Gallbladder (tissue), 1 donor: Measurements from ENCODE around the genes ACER1 and ALKBH7.

DNA sequence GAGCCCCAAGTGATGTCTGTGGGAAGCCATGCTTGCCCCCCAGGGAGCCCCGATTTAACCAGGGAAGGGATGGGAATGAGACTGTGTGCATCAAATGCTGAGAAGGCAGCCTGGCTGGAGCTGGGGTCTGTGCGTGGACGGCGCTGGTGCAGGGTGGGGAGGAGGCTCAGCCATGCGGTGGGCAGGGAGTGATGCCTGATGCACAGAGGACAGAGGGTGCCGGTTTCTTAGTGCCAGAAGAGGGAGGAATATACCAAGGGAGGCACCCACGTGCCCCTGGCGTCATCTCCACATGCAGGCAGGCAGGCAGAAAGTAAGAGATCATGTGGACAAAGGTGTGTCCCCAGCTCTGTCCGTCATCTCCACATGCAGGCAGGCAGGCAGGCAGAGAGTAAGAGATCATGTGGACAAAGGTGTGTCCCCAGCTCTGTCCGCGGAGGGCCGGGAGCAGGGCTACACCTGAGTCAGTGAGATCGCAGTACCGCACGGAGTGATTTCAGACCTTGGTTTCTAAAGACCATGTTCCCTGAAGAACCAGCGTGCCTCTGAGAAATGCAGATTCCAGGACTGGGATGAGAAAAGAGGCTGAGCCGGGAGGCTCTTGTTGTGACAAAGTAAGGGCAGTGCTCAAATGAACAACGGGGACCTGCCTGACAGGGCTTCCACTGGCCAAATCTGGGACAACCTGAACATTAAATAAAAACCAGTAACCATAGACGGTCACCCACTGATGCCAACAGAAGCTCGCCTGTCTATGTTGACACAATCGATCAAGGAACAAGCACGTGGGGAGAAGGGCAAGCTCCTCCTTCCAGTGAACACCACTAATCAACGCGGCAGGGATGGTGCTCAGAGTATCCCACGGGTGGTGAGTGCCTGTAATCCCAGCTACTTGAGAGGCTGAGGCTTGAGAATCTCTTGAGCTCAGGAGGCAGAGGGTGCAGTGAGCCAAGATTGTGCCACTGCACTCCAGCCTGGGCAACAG lies 22.3 kb downstream of the CAPS start:
- PRO-cap = unidirectional peak, plus-strand start at position 467 of the sequence

DNA sequence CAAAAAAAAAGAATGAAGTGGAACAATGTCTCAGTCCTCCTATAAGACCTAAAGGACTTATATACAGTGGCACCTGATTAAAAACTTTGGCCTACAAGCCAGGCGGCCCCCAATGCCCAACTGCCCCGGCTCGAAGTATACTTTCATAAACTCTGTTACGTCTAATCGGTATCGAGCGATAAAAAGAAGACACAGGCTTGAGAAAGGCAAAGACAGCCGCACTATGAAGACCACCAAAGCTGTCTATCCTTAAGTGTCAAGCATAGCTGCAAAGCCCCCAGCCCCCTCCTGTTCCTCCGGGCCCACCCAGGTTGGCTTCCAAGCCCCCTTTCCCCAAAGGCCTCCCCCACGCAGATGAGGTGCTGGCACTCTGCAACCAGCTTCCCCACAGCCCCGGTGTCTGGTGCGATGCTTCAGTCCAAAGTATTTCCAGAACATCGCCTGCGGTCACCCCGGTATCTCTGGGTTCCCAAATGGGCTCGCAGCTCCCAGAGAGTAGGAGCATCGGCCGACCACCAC lies 20.4 kb upstream of the RANBP3 start:
- PRO-cap = no peak

DNA sequence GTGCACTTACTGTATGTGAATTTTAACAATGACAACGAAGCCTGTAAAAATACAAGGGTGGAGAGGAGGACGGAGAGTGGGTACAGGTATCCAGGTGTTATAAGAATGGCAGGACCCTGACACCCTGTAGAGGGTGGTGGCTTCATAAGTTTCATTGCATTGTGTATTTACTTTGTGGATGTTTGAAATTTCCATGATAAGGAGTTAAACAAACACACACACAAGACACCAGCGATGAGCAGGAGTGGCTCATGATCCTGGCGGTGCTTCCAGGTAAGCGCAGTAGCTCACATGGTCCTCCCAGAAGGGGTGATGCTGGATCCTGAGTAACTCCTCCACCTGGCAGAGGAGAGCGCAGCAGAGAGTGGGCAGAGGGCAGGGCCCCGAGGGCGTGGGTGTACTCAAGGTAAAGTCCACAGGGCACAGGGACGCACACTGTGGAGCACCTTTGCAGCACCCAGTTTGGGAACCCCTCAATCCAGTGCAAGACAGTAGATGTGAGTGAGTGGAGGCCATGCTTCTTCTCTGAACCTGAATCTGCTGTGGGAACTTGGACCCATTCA lies 54.1 kb downstream of the RFX2 start:
- PRO-cap = bidirectional peak, plus-strand start at position 303 of the sequence, minus-strand start at position 337 of the sequence

DNA sequence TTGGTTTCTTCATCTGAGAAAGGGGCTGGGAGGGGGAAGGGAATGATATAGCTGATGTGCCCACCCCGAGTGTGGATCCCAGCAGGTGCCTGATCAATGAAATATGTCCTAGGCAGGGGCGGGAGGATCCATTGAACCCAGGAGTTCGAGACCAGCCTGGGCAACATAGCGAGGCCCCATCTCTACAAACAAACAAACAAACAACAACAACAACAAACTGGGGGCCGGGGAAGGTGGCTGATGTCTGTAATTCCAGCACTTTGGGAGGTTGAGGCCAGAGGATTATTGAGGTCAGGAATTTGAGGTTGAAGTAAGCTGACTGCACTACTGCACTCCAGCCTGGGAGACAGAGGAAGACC lies 48.5 kb downstream of the RFX2 start:
- PRO-cap = no peak

DNA sequence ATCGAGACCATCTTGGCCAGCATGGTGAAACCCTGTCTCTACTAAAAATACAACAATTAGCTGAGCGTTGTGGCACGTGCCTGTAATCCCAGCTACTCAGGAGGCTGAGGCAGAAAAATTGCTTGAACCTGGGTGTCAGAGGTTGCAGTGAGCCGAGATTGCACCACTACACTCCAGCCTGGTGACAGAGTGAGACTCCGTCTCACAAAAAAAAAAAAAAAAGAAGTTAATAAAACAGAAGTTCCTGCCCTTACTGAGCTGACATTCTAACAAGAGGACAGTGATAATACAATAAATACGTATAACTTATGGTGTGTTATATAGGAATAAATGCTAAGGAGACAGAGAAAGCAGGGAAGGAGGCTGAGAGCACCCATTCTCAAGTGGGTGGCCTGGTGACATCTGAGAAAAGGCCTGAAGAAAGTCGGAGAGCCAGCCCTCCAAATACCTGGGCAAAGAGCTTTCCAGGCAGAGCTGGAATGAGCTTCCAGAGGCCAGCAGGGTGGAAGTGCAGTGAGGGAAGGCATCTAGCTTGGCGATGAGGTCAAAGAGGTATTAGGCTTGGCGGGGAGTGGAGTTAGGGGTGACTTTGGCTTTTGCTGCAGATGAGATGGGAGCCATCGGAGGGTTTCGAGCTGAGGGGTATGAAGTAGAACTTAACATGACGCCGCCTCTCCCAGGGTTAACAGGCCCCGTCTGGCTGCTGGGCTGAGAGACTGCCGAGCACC lies 5.2 kb downstream of the RFX2 start:
- PRO-cap = no peak

DNA sequence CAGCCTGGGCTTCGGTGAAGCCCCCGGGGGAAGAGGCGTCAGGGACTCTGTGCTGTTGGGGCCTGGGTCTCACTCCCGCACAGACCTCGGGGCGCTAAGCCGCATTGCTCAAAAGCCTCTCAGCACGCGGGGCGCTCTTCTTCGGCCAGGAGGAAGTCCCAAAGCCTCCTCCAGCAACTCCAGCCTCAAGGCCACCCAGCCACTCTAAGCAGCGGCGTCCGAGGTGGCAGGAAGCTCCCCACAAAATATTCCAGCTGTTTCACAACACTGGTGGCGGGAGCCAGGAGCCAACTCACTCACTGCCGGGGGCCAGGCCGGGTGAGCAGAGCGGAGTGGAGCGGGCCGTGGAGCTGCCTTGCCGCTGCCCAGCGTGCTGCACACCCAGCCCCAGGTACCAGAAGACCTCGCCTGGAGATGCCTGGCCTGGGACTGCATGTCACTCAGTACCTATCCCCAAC lies 59.5 kb downstream of the MLLT1 start:
- PRO-cap = unidirectional peak, plus-strand start at position 323 of the sequence

DNA sequence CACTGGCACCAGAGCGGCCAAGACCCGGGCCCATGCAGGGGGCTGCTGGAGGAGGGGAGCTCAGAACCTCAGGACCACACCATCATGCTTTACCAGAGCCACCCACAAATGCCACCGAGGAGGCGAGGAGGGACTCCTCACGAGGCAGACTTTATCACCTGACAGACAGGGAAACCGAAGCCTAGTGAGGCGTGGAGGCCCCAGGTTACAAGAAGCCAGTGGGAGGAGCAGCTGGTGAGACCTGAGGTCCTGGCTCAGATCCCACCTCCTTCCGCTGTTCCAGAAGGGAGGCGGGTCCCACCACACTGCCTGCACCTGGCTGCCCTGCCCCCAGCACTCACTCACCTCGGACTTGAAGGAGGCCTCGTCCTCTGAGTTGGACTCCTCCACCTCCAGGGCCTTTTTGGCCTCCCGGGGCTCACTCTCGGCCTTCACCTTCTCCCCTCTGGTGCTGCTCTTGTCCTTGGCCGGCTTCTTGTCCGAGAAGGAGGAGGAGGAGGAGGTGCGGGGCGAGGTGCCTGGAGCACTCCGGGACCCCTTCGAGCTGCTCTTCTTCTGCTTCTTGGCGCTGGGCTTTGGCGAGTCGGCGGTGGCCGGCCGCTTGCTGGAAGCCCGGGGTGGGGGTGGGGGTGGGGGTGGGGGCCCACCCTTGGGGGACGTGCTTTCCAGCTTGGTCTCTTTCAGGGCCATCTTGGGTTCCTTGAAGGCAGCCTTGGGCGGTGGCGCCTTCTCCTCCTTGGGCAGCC lies 57.8 kb downstream of the MLLT1 start:
- PRO-cap = no peak

GRCh38 chr19:6333463-6333853 lies at the start of gene ACER1:
TSS of gene ACER1 (minus strand) at chr19:6333612.
- PRO-cap = no peak

DNA sequence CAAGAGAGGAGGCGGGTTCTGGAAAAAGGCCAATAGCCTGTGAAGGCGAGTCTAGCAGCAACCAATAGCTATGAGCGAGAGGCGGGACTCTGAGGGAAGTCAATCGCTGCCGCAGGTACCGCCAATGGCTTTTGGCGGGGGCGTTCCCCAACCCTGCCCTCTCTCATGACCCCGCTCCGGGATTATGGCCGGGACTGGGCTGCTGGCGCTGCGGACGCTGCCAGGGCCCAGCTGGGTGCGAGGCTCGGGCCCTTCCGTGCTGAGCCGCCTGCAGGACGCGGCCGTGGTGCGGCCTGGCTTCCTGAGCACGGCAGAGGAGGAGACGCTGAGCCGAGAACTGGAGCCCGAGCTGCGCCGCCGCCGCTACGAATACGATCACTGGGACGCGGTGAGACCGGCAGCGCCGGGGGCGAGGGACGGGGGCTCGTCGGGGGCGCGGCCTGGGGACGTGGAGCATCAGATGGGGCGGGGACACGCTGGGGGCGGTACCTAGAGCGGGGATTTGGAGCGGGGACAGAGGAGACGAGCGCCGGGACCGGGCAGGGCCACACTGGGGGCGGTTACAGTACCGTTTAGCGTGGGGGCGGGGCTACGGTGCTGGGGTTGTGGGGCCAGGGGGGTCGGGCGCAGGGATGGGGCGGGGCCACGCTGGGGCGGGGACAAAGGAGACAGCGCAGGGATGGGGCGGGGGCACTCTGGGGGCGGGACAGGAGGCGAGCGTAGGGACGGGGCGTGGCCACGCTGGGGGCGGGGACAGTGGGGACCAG lies at the start of gene ALKBH7:
TSS of gene ALKBH7 (plus strand) at position 158 of the 767 bp plus-strand sequence.
- PRO-cap = bidirectional peak, plus-strand start at position 185 of the sequence, minus-strand start outside the sequence; bidirectional peak, plus-strand start at position 516 of the sequence, minus-strand start at position 552 of the sequence

DNA sequence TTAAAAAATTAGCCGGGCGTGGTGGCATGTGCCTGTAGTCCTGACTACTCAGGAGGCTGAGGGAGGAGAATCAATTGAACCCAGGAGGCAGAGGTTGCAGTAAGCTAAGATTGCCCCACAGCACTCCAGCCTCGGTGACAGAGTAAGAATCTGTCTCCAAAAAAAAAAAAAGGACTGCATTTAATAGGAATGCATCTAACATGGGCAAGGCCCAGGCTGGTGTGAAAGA lies 8.5 kb upstream of the PSPN start:
- PRO-cap = no peak

DNA sequence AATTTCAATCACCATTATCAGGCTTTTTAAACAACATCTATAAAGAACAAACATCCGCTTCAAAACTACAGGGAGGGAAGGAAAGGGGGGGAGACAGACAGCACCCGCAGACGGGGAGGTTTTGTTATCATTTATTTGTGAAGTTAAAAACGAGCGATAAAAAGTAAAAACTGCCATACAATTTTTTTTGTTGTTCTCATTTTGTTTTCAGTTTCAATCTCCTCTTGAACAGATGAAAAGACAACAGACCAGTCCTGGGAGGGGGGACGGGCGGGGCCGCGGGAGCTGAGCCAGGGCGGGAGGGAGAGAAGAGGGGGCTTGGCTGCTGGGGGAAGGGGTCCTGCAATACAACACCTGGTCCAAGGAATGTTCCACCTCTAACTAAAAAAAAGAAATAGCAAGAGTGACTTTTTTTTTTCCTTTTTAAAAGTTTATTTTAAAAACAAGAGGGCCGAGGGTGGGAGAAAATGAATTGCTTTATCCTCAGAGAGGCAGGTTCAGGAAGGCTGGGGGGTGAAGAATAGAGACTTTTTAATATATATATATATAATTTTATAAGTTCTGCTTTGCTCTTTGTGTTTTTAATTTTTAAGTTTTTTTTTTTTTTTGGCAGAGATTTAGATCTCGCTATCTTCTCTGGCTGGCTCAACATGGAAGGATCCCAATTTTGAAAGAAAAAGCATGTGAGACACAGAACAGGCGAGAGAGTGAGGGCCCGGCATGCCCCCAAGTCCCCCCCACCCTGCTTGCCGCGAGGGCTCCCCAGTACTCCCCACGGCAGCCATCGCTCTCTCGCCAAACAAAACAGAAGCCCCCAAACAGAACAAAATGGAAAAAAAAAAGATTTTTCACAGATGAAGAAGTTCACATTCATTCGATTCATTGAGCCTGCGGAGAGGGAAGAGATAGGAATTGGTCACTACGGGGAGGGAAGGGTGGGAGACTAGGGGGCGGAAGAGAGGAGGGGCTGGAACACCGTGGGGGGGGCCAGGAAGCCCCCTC lies 11.1 kb downstream of the KHSRP start:
- PRO-cap = no peak

DNA sequence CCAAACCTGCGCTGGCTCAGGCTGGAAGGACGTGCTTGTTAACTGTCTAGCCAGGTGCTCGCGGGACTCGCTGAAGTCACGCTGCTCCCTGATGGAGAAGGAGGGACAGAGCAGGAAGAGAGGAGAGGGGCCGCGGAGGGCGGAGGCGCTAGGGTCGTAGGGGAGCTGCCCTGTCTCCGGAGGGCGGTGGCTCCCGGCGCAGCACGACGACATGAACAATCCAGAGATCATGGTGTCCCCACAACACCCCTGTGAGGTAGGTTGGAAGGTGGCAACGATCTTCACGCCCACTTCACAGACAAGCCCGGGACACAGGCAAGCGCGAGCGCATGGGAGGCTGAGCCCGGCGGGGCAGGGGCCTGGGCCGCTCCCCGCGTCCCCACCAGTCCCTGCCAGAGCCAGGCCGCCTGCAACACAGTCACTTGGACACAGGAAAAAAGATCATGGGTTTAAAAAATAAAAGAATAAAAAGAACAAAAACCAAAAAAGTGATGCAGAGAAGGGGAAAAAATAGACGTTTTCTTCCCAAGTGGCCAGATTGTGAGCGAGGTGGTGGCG lies 10.3 kb downstream of the KHSRP start:
- PRO-cap = no peak

- PRO-cap = no peak
Measured at GRCh38 chr19:6422159-6422879, 2.3 kb downstream of the KHSRP start.

DNA sequence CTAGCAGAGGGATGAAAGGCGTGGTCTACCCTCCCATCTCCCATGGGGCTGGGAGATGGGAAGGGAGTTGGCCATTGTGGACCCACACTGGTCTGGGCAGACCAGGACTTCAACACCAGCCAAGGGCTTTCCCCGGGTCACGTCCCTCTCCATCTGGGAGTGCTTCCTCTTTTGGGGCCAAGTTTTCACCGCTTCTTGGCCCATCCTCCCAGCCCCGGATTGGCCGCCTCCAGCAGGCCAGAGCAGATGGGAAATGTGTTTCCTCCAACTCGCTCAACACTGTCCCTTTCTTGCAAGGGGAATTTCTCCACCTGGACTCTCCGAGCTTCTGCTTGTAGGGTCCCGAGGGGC lies 2.1 kb upstream of the TNFSF9 start:
- PRO-cap = unidirectional peak, minus-strand start at position 155 of the sequence

- PRO-cap = no peak
Measured at GRCh38 chr19:6551927-6552375, 21.1 kb downstream of the TNFSF9 start.

GRCh38 chr19:6608786-6609022 lies 17.8 kb upstream of the CD70 start:
- PRO-cap = no peak

DNA sequence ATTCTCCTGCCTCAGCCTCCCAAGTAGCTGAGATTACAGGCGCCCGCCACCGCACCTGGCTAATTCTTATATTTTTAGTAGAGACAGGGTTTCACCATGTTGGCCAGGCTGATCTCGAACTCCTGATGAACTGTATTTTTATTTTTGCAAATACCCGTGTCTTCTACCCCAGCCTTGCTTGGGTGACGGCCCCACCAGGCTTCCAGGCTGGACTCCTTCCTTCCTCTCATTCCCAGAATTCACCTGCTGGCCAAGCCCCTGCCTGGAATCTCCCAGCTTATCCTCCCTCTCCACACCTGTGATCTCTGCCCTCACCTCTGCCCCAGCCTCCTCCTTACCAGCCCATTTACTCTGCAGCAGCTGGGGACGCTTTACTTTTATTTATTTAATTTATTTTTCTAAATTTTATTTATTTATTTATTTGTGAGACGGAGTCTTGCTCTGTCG lies 5.6 kb upstream of the C3 start:
- PRO-cap = no peak

DNA sequence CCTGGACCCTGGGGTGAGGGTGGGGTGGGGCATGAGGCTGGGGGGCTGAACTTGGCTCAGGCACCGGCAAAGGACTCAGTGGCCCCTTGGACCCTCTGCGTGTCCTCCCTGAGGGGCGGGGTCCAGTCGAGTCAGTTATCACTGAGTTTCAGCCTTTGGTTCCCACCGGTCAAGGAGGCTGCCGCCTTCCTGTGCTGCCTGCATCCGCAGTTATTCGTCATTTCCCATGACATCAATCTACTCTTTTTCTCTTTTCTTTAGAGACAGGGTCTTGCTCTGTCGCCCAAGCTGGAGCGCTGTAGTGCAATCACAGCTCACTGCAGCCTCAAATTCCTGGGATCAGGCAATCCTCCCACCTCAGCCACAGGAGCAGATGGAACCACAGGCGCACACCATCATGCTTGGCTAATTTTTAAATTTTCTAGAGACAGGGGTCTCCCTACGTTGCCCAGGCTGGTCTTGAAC lies 3.0 kb downstream of the GPR108 start:
- PRO-cap = no peak

DNA sequence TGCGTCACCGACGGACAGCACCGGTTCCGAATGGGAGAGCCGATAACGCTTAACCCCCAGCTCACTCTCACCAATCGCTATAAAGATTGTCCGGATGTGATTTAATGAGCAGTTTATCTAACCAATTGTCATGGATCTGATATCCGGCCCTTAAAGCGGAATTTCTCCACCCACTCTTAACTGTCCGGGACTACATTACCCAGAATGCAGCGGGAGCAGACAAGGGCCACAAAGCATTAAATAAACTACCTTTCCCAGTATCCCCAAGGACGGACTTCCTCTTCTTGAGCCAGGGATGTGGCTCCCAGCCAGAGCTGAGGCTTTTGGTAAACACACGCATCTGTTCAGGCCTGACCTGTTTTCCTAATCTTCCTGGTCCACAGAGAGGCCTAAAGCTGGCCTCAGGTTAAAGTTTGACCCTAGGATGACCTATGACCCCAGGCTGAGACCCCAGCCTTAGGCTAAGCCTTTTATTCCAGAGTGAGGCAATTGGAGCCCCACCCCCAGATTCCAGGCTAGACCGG lies 404 bp upstream of the GPR108 start:
- PRO-cap = no peak

- PRO-cap = bidirectional peak, plus-strand start at chr19:6740771, minus-strand start at chr19:6740811
Measured at GRCh38 chr19:6740559-6741490, 1.3 kb downstream of the TRIP10 start.